ENCODE measurements around the genes DZIP1L, DBR1 and FAIM.

- PRO-cap, result no peak
- RAMPAGE, long total RNA, 4 experiments, result no peak in any of the 4 experiments
Observed at GRCh38 chr3:135439110-135439919, 526.2 kb upstream of the PPP2R3A start.

GRCh38 chr3:136147526-136148108 is 48.5 kb downstream of the MSL2 start:
- PRO-cap, result no peak
- RAMPAGE, long total RNA, 4 experiments, result no peak in any of the 4 experiments

GRCh38 chr3:136151072-136151597 is 45.0 kb downstream of the MSL2 start:
- PRO-cap, result no peak
- RAMPAGE, long total RNA, 4 experiments, result no peak in any of the 4 experiments

DNA sequence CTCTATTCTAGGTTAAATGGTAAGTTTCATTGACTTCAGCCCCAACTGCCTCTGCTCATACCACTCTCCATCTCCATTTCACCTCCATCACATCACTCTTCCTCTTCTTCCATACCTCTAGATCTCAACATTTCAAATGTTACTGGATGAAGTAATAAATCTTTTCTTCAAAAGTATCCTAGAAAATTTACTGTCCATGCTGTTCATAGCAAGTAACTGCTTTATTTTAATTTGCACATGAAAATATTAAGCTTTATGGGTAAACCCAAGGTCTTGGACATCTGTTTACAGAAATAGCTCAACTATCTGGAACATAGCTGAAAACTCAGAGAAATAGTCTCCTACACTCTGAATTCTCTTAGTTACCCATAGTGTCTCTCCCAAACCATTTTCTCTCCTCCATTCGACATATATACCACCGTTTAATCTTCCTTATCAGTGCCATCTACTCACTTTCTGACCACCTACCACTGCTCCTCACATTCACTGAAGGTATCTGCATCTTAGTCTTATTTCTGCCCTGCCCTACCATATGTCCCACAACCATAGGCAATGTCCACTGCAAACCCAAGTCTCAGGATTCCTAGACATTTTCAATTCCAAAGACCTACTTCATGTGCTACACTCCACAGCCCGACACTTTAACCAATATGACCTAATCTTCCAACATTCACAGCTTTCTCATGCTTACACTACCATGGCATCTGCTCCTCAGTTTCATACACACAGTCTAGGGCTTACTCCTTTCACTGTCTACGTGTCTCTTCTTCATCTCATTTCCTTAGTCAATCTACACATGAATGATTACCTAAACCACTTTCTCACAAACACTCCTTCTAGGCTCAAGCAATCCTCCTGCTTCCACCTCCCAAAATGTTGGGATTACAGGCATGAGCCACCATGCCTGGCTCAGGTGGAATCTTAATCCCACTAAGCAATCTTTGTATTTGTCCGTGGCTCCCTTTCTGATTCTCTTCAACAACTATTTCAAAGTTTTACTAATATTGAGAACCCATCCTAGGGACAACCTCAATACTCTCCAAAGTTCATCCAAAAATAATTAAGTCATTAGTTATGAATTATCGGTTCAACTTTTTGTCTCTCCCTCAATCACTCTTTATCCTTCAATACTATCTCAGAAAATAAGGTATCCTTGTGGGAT is 106.4 kb downstream of the STAG1 start:
- PRO-cap, result no peak
- RAMPAGE, long total RNA, 4 experiments, result no peak in any of the 4 experiments

GRCh38 chr3:136883457-136884256 is 21.6 kb downstream of the NCK1 start:
- PRO-cap, result no peak
- RAMPAGE, long total RNA, 4 experiments, result no peak in any of the 4 experiments

- PRO-cap, result no peak
- RAMPAGE, long total RNA, 4 experiments, result no peak in any of the 4 experiments
Observed at GRCh38 chr3:136893631-136894203, 31.7 kb downstream of the NCK1 start.

DNA sequence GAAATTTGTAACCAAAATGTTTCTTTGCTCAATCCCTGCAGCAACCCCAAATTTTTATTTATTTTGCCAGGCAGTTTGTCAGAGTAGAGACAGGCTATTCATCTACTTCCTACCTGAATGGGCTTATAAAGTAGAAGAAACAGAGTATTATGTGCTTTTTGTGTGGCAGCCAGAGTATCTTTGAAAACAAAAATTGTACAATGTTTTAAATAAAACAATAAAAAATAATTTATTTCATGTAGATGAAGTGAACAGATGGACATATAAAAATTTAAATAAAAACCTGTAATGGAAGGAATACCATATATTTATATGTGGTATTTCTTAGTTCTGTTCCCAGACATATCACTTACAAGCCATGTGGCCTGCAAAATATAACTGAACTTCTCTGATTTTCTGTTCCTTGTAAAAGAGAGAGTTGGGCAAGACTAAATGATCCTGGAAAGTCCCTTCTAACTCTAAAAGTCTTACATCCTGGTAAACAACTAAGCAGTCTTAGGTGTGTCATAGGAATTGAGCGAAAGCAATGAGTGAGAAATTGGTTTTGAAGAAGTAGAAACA is 25.4 kb upstream of the IL20RB start:
- PRO-cap, result no peak
- RAMPAGE, long total RNA, 4 experiments, result no peak in any of the 4 experiments

GRCh38 chr3:138088322-138089087 is 26.9 kb downstream of the DZIP1L start:
- PRO-cap, result no peak
- RAMPAGE, long total RNA, 4 experiments, result no peak in any of the 4 experiments

DNA sequence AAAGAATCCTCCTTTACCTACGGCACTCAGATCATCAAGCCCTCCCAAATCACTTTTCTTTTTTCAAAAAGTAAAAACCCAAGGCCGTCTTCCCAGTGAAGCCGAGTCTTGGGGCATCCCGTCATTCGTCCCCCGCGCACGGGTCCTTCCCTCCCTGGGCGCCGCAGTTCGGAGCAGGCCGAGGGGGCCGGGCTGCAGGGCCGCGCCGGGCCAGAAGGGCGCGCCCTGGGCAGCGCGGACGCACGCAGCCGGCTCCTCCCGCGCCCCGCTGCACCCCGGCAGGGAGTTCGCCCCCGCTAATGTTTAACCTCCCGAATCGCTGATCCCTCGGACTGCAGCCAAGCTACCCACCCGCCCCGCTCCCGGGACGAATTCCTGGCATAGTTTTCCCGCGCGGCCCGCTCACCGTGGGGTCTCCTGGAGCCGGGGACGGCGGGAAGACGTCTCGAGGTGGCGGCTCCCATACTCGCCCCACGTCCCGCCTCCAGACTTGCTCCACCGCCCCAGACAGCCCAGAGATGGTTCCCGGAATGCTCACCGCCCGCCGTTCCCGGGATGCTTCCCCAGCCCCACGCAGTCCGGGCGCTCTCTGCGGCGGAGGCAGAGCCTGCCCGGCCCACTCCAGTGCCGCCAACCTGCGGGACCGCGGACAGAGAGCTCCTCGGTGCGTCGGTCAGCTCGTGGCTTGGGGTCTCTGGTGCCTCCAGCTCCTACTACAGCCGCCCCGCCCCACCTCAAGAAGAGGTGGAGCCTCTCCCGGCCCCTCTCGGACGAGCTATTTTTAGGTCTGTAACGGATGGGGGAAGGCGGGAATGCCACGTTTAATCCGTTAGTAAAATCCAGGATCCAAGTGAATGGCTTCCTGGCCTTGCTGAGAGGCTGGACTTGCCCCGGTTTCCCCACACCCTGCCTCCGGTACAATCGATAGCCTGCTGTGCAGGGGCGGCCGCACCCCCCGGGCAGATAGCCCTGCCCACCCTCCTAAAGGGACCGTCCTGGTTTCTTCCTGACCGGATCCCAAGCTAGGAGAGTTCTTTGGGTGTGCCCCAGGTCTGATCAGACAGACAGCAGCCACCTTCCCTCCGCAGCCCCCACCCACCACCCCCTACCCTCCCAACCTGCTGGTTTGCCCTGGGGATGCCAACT is at the start of gene DZIP1L:
TSS of gene DZIP1L (minus strand) at position 687 of the 1,146 bp plus-strand sequence.
- PRO-cap, result unidirectional peak, minus-strand start at position 679 of the sequence
- RAMPAGE, long total RNA, 4 experiments, result no peak in any of the 4 experiments

- PRO-cap, result no peak
- RAMPAGE, long total RNA, 4 experiments, result no peak in any of the 4 experiments
Observed at GRCh38 chr3:138125416-138126010, 6.7 kb downstream of the A4GNT start.

DNA sequence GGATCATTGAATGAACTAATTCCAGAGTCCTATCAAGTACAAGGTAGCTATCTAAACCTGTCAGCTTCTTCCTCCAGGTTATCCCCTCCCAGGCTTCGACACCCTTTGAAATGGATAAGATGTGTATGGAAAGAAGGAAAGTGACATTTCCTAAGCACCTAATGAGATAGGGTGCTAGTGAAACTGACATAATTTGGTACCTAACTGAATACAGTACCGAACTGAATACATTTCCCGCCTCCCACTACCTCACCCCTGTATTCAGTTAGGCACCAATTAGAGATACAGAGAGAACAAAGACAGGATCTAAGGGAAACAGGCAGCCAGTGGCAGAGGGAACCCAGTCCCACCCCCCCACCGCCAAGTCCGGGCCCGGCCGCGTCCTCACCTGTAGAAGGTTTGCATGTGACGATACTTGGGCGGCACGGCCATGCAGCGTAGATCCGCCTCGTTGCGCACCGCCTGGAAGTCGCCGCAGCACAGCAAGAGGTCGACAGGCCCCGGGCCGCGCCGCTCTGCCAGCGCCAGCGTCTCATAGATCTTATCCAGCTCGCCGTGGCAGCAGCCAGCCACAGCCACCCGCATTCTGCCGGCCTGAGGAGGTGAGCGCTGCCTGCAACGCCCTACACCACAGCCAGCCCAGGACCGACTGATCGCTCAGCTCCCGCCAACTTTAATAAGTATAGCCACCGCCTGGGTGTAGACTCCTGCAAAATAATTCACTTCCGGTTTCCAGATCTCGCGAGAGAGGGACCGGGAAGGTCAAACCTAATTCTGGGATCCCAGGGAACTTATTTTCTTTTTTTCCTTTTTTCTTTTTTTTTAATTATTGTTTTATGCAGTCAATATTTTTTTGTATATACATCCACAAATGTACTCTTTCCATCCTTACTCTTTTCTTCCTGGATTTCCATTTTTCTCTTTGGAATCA is at the start of gene DBR1:
TSS of gene DBR1 (minus strand) at position 711 of the 931 bp plus-strand sequence.
- PRO-cap, result unidirectional peak, minus-strand start at position 651 of the sequence
- RAMPAGE, long total RNA, 4 experiments, result start-site peak on the minus strand in 4 of 4 experiments, centred at positions 688 to 713 of the sequence, 24 to 45 reads per replicate

DNA sequence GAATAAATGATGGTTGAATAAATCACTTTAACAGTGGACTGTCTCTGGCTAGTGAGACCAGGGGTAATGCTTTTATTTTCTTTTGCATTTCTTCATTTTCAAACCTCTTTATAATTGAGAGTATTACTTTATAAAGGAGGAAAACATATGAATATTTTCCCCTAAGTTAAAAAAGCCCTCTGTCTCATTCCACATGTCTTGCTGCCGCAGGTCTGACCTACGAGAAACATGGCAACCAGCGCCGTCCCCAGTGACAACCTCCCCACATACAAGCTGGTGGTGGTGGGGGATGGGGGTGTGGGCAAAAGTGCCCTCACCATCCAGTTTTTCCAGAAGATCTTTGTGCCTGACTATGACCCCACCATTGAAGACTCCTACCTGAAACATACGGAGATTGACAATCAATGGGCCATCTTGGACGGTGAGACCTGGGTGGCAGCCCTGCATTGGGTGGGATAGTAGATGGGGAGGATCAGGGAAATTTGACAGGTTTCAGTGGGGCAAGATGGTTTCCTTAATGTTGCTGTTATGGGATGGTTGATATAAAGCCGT is 24.4 kb downstream of the MRAS start:
- PRO-cap, result no peak
- RAMPAGE, long total RNA, 4 experiments, result no peak in any of the 4 experiments

DNA sequence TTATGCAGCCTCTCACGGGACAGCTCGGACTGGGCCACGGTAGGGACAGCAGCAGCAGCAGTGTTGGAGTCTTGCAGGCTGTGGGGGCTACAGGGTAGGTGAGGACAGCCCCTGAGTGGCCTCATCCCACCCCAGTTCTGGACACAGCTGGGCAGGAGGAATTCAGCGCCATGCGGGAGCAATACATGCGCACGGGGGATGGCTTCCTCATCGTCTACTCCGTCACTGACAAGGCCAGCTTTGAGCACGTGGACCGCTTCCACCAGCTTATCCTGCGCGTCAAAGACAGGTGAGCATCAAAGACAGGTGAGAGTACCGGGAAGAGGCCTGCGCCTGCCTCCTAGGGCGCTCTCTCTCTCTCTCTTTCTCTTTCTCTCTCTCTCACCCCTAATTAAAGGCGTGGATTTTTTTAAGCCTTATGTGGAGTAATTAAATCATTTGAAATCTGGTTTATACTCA is 37.2 kb upstream of the ESYT3 start:
- PRO-cap, result no peak
- RAMPAGE, long total RNA, 4 experiments, result no peak in any of the 4 experiments

GRCh38 chr3:138402503-138403397 is 31.7 kb upstream of the ESYT3 start:
- PRO-cap, result no peak
- RAMPAGE, long total RNA, 4 experiments, result no peak in any of the 4 experiments

- PRO-cap, result no peak
- RAMPAGE, long total RNA, 4 experiments, result start-site peak on the plus strand in 4 of 4 experiments, at chr3:138608583-138608859 at its widest, 91 to 934 reads per replicate
Observed at GRCh38 chr3:138608414-138609147, at the start of gene FAIM. FAIM (plus strand) TSS chr3:138608771.

- PRO-cap, result no peak
- RAMPAGE, long total RNA, 4 experiments, result no peak in any of the 4 experiments
Observed at GRCh38 chr3:138707669-138708588, 99.4 kb downstream of the FAIM start.

- PRO-cap, result no peak
- RAMPAGE, long total RNA, 4 experiments, result no peak in any of the 4 experiments
Observed at GRCh38 chr3:138749396-138750112, 85.2 kb downstream of the PIK3CB start.

GRCh38 chr3:138862247-138862959 is 27.7 kb upstream of the PIK3CB start:
- PRO-cap, result no peak
- RAMPAGE, long total RNA, 4 experiments, result no peak in any of the 4 experiments

DNA sequence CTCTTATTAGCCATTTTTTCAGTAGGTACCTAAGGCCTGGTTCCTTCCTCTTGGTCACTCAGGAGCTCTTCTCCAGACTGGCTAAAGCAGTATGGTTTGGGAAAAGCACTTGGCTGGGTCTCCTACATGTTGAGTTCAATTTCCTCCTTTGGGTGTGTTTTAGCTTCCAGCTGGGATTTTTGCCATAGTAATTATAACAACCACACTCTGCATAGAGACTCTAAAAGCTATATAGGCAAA is 48.7 kb downstream of the FOXL2 start:
- PRO-cap, result no peak
- RAMPAGE, long total RNA, 4 experiments, result no peak in any of the 4 experiments

DNA sequence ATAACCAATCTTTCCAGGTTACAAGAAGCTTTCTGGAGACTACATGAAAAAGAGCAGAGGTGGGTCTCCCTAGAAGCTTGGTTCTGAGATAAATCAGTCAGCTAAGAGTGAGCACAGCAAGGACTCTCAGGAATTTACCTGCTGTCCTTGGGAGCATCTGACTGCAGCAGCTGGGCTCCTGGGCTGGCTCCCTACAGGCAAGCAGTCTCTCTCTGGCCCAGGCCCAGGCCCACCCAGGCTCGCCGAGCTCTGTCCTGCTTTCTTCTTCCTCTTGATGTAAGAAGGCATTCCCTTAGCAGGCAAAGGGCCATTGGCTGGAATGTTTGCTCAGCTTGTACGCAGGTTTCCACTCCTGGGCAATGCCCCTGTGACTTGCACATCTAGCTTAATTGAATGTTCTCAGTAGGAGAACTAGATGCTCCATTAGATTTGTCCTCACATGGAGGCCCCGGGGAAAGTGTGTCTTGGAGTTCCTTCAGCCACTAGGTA is 4.3 kb upstream of the RBP2 start:
- PRO-cap, result no peak
- RAMPAGE, long total RNA, 4 experiments, result no peak in any of the 4 experiments